Subcutaneous preadipocyte (primary cell): Measurements from ENCODE around the gene LYSMD2.

GRCh38 chr15:50778130-50778608, 12.7 kb upstream of the SPPL2A start:
- CAGE, long polyA plus RNA: no peak

- CAGE, long polyA plus RNA: no peak
Measured at GRCh38 chr15:50908861-50909020, 258 bp downstream of the AP4E1 start.

DNA sequence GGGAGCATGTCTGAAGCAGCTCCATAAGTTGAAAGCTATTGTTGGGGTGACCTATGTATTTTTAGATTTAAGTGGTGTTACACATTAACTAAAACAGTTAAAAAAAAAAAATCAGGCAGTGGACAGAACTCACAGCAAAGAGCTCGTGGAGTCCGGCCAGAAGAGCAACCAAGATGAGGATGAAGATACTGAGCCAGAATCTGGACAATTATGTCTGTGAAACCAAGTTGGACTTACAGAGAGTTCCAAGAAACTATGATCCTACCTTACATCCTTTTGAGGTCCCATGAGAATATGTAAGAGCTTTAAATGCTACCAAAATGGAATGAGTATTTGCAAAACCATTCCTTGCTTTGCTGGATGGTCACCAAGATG, 36.0 kb downstream of the AP4E1 start:
- CAGE, long polyA plus RNA: no peak

GRCh38 chr15:51208315-51208746, 113.6 kb upstream of the TNFAIP8L3 start:
- CAGE, long polyA plus RNA: no peak

GRCh38 chr15:51267430-51268241, 70.8 kb downstream of the CYP19A1 start:
- CAGE, long polyA plus RNA: no peak

- CAGE, long polyA plus RNA: no peak
Measured at GRCh38 chr15:51538201-51538675, 84.3 kb downstream of the DMXL2 start.

GRCh38 chr15:51621589-51622261, 846 bp downstream of the DMXL2 start:
- CAGE, long polyA plus RNA: no peak

DNA sequence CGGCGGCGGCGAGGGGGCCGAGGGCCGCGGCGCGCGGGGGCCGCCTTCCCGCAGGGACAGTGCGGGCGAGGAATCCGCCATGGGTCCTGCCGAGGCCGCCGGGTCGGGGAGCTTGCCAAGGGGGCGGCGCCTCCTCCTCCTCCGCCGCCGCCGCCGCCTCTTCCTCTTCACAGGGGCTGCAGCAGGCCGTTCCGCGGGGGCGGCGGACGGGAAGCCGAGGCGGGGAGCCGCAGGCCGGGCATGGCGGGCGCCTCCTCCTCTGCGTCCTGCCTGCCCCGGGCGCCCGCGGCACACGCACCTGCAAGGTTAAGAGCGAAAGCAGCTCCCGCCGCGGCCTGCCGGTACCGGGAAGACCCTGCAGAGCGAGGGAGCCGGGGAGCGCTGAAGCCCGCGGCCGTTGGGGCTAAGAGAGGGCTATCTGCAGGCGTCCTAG, at the start of gene LYSMD2:
Gene LYSMD2 (minus strand): TSS at position 114 of the 433 bp plus-strand sequence.
- CAGE, long polyA plus RNA: no peak

- CAGE, long polyA plus RNA: no peak
Measured at GRCh38 chr15:51852109-51852579, 22.7 kb downstream of the TMOD3 start.

DNA sequence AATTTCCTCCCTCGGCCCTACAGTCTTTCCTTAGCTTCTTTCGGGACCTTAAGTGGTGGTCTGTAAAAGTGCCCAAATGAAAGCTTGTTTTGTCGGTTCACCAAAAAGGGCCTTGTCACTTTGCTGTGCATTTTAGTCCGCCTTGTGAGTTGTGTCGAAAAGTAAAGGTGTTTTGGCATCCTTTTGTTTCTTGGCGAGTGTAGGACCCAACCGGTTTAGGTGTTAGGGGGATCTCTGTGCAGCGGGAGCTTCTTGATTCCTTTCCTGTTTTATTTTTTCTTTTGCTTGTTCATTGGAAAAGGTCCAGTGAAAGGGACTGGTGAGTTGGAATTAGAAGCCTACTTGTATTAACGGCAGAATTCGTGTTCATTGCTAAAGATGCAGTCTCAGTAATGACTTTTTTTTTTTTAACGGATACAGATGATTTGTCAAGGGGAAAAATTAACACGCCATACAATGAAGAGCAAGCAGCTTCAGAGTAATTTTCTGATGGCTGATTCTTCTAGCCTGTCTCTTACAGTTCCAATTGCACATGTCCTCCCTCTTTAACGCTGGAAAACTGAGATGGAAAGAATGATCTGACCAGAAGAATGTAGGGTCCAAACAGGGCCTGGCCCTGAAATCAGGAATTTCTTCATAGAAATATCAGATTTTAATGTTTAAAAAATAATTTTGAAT, 1.2 kb downstream of the MAPK6 start:
- CAGE, long polyA plus RNA: no peak

DNA sequence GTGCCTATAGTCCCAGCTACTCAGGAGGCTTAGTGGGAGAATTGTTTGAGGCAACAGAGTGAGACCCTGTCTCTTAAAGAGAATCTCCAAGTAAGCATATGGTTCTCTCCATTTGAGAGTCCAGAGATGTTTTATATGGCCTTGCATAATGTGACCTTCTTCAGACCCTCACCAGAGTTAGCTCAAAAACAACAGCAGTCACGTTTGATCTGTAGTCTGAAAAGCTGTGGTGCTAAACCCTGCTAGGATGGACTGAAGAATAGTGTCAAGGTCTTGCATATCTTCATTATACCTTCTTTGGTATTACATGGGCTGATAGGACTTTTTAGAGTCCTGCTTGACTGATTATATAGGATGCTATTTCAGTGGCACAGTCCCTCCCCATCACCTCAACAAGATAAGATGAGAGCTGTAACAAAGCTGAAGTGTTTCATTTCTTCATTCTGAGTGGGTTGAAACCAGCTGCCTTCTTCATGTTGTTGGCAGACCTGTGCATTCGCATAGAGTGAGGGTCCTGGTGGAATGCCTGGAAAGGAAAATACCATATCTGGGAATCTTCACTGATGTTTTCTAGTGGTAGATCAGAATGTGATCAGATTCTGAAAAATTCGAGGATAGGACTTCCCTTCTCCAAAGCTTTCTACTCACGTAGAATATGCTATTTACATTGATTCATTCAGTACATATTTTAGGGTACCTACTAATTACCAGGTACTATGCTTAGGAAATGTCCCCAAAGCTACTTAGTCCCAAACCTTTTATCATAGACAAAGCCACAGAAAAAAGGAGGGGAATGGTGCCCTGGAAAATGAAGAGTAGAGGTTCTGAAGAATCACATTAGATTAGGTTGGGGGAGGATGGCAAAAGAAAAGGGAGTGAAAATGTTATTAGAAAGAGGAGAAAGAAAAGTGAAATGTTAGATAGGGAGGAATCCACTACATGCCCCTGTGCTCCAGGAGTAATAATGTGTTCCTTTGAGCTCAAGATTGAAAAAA, 18.4 kb downstream of the MAPK6 start:
- CAGE, long polyA plus RNA: no peak

- CAGE, long polyA plus RNA: no peak
Measured at GRCh38 chr15:52115835-52116561, 3.4 kb upstream of the BCL2L10 start.

DNA sequence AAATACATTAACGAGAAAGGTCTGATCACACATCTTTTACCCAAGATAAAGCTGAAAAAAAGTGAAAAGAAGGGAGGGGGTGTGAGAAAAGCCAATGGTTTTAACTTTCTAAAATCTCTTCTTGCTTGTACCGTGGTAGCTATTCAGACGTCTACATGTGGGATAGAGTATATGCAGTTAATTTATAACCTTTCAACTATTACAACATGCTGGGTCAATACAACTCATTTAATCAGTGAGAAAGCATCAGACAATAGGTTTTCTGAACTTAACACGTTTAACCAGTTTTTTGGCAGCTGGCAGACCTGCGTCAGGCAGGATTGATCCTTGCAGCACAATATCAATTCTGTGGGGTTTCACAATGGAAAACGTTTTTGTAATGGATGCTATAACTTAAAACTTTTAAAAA, 6.5 kb downstream of the GNB5 start:
- CAGE, long polyA plus RNA: no peak

DNA sequence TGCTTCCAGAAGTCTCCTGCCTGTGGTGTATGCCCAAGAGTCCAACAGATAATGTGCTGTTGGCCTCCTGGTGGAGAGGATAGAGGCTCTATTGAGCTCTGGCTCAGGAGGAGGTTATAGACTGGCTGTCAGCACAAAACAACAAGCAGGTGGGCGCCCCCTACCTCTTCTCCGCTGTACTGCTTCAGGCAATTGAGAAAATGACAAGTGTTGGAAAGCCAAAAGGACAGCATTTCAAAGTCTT, 17.1 kb upstream of the GNB5 start:
- CAGE, long polyA plus RNA: no peak

DNA sequence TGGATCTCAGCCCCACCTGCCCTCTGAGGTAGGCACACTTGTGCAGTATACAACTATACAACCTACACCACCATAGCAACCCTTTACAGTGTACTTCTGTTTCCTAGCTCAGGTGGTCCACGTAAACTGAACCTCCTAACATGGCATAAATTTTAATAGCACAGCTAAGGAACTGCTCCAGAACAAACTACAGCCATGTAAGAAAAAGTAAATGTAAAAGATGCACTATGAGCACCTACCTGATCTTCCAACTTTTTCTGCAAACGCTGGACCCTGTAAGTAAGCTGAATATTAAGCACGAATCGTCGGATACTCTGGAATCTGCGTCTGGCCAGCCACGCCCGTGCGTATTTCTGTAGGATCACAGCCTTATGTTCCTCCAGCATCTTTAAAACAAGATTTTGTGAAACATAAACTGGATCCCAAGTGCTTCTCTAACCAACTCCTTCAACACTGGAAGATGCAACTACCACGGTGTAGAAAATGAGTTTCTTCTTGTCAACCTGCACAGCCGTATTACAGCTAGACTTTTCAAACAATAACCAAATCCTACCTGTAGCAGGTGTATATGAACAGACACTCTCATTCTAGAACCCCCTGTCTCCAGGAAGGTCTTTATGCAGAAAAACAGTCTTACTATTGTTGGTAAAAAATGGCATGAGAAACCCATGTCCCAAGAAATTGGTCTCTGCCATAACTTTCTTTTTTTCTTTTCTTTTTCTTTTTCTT, 48.5 kb upstream of the GNB5 start:
- CAGE, long polyA plus RNA: no peak

DNA sequence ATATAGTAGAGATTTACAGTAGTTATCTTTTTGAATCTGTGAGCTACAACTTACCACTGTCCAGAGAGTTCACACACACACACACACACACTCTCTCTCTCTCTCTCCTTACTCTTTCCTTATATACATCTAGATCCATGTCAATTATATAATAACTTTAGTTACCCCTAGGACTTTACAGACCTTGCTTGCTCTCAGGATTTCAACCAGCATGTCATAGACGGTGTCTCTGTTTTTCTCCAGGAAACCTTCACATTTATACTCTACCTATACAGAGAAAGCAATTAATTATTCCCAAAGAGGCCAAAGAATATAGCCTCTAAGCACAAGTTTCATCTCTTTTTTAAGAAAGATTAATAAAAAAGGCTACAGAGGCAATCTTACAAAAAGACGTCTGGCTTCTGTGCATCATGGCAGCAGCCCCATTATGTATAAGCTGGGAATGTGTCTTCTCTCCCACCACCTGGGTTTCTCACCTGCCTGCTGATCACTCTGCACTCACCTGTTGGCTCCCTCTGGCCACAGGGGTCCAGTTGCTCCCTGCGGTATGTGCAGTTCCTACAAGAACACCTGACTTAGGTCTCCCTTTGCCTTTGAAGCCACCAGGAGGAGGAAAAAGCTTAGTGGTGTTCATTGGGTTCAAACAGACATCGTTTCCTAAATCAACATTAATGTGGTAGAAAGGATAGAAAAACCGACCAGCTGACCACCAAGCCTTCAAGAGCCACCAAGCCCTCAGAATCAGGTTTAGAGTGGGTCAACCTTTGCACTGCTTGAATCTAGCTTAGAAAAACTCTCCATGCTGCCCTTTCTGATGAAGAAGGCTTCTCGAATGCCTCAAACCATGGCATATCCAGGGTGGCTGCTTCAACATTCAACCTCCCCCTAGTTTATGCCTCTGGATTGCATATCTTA, 46.8 kb downstream of the MYO5C start:
- CAGE, long polyA plus RNA: no peak

DNA sequence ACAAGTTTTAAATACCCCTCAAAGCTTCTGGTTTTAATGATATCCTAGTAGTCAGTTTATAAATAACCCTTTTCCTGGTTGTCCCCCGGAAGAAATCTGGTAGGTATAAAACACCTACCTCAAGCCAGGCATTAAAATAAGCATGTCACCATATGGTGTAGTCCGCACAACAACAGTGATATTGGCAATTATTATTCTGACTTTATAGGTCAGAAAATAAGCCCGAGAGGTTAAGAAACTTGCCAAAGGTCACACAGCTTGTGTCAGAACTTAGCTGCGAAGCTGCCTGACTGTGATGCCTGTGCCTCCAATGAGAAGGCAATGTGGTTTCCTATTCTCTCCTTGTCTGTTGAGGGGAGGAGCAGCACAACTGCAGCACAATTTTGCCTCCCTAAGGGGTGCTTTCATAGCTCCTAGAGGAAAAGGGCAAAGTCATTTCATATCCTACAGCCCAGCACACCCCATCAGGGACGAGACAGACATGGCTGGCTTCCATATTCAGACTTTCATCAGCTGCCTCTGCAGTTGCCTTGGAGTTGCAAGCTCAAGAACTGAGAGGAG, 38.7 kb downstream of the MYO5C start:
- CAGE, long polyA plus RNA: no peak

DNA sequence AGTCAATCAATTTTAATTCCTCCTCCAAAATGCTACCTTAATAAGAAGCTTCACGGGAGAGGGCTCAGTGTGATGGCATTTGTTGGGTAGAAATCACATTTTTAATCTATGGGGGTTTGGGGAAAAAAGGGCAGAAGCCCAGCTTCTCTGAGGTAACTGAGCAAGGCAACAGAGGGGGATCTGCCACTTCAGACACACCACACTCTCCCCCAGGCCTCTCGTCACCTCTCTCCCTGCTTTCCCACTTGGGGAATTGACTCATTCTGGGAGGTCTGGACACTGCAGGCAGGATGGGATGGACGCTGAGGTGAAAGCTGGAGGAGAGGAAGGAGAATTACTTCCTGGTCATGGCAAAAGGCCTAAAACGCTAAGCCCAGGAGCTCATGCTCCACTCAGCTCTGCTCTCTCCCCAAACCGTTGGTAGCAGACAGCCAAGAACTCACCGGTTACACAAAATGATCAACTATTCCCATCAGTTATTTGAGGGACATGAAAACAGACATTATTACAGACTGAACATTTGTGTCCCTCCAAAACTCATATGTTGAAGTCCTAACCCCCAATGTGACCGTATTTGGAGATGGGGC, 33.2 kb downstream of the MYO5C start:
- CAGE, long polyA plus RNA: no peak

DNA sequence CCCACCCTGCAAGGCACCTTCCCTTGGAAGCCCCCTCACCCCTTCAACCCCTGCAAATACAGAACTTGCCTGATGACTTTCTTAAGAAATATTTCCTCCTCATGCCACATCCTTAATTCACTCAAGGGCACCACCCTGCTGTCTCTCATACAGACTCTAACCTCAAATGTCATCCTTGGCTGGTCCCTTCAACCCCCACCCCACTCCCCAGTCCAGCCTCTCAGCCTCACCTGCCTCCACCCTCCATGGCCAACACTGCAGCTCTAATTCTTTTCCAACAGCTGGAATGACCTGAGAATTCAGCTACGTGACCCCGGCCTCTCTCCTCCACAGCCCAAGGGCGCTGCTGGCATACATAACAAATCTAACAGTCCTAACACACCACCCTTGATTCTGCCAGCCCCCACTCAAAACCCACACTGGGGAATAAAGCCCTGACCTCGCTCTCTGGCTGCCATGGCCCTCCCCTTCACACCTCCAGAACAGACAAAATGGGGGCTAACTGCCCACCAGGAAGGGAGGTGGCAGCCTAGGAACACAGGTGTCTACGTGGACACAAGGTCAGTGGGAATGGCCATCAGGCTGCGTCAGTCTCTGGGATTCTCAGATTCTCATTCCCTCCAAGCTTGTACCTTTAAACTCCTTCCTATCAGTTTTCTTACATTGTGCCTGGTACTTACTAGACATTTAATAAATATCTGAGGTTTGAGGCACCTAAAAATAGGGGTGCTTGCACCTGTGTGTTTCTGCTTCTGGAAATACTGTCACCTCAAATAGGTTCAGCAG, 2.0 kb downstream of the MYO5C start:
- CAGE, long polyA plus RNA: no peak

DNA sequence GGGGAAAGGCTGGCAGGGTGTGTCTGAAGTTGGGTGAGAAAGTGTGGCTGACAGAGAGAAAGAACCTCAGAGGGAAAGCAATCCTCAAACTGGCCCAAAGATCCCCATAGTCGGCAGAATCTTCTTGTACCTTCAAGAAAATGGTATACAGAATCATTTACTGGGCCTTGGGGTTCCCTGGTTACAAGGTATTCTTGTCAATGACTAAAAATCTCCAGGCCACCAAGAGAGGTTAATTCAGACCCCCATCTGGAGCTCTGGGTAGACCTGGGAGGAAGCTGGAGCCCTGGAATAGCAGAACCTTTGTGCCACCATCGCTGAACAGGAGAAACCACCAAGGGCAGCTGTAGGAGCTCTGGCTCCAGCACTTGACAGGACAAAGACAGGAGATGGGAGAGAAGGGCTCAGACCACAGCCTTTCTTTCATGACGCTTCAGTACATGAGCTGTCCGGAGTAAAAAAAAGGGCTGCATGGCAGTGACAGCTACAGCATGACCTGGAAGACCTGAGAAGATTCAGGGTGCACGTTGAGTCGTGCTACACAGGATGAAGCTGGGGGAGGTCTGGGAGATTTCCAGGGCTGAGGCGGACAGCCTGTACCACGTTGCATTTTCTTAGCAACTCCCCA, 15.2 kb upstream of the MYO5C start:
- CAGE, long polyA plus RNA: no peak